M059J (cell line): ENCODE measurements around a stretch of chr13.

DNA sequence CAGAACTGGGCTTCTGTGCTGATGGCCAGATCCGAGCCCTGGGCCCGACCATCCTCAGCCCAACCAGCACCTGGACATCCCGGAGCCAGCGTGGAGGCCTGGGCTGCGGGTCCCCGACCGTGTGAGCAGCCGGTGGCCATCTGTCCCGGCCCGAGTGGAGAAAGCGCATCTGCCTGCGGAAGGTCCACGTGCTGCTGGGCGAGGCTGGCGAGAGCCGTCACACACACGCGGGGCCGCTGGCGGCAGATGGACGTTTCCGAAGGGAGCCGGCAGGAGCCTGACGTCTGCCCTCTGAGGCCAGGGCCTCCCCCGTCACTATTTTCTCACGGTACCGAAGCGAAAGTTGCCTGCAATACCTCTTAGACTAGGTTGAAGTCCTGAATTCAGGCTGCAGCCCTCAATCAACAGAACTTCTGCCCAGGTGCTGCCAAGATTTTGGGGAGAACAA is 45.4 kb downstream of the GAS6 start:
- RAMPAGE, long total RNA: no peak

- RAMPAGE, long total RNA: no peak
These were observed 22.2 kb downstream of the GAS6 start for GRCh38 chr13:113841573-113842235.

DNA sequence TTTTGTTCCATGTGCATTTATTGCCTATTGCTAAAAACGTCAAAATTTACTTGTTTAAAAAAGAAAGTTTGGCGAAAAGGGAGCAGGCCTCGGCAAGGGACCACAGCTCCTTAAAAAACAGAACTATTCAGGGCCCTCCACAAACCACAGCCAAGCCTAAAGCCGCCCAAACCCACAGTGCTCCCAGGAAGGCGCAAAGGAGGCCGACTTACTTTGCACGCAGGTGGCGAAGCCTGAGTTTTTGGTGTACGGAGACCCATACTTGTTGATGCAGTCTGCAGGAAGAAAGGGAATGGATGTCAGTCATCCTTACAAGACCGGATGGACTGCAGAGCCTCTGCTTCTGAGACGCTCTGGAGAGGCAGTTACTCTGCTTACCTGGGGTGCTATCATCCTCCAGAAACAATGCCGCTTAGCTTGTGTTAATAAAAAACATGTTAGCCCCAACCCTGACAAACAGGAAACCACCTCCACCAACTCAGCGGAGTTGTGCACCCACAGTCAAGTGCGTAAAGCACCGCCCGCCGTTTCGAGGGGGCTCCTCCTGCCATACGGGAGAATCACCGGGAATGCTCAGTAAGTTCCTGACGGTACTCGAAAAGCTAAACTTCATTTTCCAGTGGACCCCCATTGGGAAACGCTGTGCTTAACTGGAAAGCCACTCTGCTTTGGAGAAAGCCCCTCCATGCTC is 17.4 kb downstream of the GAS6 start:
- RAMPAGE, long total RNA: no peak

DNA sequence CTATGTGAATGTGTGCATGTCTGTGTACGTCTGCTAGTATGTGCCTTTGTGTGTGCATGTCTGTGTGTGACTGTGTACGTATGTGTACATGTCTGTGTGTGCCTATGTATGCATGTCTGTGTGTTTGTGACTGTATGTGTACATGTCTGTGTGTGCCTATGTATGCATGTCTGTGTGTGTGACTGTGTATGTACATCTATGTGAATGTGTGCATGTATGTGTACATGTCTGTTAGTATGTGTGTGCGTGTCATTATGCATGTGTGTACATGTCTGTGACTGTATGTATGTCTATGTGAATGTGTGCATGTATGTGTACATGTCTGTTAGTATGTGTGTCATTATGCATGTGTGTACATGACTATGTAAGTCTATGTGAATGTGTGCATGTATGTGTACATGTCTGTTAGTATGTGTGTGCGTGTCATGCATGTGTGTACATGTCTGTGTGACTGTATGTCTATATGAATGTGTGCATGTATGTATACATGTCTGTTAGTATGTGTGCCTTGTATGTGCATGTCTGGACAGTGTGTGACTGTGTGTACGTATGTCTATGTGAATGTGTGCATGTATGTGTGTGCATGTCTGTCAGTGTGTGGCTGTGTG is 5.3 kb downstream of the GAS6 start:
- RAMPAGE, long total RNA: no peak

DNA sequence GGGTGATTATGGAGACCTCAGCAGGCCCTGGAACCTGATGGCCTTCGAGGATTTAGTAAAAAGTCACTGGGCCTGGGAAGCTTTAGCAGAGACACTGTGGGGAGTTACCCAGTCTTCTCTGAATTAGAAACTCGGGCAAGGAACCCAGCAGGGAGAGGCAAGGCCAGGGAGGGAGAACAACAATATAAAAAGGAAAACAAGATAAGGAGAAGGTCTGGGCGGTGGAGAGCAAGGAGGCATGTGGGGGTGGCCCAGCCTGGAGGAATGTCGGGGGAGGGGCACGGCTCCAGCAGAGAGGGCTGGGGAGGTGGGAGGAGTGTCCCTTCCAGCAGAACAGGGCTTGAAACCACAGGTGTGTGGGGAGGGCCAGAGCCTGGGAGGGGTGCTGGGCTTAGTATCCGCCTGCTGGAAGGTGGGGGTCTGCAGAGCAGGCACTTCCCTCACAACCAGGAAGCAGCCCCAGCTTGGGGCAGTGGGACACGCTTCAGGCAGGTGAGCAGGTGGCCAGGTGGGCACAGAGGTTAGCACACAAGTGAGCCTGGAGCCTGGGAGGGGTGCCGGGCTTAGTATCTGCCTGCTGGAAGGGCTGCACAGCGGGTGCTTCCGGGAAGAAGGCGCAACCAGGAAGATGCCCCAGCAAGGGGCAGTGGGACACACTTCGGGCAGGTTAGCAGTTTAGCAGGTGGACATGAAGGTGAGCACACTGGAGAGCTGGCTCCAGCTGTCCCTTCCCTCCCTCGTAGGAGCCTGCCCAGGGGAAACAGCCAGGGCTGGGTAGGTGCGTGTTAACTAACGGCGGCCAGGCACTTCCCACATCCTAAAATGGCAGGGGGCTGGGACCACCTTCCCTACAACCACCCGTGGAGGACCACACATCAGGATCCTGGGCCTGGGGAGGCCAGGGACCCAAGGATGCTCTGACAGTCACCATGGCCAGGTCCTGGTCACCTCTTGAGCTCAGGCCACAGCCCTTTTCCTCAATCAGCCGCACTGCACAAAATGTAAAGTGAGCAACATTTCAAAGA is 3.1 kb downstream of the GAS6 start:
- RAMPAGE, long total RNA: no peak

- RAMPAGE, long total RNA: no peak
These were observed 18.1 kb upstream of the GAS6 start for GRCh38 chr13:113881592-113882669.

DNA sequence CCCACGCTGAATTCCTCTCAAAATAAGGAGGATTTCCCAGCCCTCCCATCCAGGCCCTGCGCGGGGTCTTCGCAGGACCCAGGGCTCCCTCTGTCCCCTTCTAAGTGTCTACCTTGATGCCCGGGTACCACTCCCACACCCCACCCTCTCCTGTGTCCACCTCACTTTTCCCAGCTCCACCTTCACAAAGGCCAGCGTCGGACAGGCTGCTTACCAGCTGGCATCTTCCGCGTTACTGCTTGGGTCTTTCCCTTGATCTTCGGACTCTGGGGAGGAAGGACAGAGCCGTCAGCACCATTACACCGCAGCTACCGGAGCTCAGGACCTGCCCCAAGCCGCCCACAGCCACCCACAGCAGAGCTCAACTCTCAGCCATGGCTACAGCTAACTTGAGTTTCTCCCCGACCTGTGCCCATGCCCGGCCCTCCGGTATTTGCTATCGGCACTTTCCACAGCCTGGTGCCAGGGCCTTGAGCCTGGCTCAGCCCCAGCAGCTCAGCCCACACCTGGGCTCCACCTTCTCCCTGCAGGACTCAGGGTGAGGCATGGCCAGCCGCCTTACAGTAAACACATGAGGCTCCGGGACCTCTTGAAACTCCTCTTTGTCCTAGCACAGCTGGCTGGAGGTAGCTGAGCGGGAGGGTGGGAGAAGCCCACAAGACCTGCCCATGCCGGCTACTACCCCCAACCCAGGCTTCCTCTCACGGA is 3.8 kb downstream of the C13orf46 start:
- RAMPAGE, long total RNA: no peak

GRCh38 chr13:113980946-113981969 is 7.4 kb upstream of the C13orf46 start:
- RAMPAGE, long total RNA: no peak

DNA sequence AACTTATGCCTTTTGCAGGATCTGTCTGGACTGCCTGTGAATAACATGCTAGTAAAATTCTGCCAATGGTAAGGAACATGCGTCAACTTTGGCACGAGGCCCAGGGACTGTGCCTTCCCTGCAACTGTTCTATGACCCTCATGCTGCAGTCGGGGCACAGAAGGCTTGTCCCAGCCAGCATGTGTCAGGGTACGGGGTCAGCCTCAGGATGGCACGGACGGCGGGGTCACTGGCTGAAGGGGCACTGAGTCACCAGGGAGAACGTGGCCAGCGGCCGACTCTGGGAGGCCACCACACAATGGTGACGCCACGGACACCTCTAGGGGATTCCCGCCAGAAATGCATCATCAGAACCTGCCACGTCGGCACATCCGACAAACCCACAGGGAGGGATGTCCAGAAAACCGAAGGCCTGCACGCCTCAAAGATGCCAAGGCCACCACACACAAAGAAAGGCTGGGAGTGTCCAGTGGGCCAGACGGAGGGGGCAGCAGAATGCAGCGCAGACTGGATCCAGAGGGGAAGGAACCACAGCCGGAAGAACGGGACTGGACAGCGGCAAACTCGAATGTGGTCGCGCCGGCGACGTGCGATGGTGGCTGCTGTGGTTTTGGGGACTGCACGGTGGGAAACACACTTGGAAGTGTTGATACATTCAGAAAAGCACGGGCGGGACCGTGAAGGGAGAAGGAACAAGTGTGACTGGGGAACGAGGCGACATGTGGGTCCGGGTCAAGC is 24.6 kb upstream of the C13orf46 start:
- RAMPAGE, long total RNA: no peak

DNA sequence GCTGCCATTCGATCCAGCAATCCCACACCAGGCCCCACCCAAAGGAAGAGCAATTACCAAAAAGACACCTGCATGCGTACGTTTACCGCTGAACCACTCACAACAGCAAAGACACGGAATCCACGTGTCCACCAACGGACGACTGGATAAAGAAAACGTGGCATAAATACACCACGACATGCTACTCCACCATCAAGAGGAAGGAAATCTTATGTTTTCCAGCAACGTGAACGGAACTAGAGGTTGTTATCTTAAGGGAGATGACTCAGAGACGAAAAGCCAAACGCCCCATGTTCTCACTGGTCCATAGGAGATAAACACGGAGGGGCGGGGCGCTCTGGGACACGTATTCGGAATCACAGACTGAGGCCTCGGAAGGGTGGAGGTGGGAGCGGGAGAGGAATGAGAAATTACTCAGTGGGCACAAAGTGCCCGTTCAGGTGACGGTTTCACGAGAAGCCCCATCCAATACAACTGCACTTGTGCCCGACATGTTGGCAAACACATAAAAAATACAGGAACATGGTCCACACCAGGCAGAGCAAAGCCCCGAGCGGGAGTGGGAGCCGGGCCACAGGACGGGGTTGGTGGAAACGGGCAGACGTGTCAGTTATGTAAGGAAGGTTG is 31.0 kb upstream of the C13orf46 start:
- RAMPAGE, long total RNA: no peak

GRCh38 chr13:114027136-114027485 is 53.2 kb upstream of the C13orf46 start:
- RAMPAGE, long total RNA: no peak

DNA sequence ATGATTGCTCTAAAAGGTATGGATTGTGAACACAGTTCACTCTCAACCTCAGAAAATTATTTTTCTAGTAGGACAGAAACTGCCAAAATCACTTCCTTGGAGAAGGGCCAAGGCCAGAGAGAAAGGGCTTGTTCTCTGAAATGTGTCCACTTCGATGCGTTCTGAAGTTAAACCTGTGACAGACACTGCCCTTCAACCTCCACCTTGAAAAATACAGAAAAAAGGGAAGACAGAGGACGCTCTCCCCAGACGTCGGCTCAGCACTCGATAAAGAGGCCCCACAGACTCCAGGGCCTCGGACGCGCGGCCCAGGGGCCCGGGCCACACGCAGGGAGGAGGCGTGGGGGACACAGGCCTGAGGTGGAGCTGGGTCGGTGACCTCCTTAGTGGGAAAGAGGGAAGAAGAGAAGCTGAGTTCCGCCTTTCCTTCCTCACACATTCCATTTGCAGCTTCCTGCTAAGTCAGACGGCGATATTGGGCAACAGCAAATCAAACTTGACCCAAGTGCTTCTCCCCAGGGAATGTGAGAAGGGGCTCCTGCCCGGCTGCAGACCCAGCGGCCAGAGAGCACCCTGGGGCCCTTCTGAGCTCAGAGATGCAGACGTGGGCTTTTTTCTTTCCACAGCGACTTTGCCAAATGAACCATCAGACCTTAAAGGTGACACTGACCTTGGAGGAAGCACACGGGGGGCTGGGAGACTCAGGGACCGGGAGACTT is 63.5 kb downstream of the RASA3 start:
- RAMPAGE, long total RNA: no peak

DNA sequence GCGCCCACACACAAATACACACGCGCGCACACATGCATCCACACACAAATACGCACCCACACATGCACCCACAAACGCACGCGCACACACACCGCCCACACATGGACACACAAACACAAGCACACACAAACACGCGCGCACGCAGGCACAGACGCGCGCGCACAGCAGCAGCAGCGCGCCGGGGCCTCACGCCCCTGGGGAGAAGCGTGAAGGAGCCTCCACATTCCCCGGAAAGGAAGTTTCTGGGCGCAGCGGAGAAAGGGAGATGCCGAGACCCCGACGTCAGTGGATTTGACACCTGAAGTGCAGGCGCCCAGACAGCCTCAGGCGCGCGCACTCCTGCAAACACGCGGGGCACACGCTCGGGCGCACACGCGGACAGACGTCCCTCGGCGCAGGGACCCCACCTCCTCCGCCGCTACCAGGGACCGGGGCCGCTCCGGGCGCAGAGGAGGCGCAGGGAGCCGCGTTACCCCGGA is 634 bp downstream of the RASA3 start:
- RAMPAGE, long total RNA: no peak

DNA sequence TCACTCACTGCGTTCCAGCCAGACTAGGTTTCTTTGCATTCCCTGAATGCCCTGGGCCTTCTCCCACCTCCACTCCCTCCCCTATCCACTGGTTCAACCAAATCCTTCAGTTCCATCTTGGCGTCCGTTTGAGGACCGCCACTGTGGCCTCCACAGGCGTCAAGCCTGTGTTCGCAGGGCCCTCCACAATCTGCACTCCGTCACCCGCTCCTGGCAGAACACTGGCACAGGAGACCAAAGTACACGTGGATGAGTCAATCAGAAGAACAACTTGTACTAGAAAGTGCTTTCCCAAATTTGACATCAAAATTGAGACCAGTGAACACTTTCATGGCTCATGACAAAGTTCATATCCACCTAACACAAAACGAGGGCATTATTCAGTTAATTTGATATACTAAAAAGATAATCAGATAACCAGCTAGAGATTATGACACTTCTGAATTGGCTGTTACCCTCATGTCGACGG is 6.5 kb upstream of the CDC16 start:
- RAMPAGE, long total RNA: no peak

DNA sequence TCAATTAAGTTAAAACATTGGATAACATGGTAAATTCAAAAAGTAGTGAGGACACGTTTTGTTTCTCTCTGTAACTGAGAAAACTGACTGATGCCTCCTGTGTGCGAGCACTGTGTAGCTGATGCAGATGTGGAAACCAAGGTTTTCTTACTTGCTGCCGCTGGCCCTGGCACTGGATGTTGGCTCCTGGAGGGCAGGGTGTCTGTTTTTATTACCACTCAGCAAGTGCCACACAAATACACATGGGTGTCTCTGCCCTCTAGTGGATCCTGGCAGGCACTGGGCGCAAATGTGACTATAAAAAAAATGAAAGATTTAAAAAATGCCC is 25.4 kb downstream of the CHAMP1 start:
- RAMPAGE, long total RNA: no peak